Measurements from ENCODE around the genes MRGPRX4, HPS5, LDHC and PTPN5.

GRCh38 chr11:17921680-17922377 is 91.0 kb downstream of the SERGEF start:
- PRO-cap: no peak

DNA sequence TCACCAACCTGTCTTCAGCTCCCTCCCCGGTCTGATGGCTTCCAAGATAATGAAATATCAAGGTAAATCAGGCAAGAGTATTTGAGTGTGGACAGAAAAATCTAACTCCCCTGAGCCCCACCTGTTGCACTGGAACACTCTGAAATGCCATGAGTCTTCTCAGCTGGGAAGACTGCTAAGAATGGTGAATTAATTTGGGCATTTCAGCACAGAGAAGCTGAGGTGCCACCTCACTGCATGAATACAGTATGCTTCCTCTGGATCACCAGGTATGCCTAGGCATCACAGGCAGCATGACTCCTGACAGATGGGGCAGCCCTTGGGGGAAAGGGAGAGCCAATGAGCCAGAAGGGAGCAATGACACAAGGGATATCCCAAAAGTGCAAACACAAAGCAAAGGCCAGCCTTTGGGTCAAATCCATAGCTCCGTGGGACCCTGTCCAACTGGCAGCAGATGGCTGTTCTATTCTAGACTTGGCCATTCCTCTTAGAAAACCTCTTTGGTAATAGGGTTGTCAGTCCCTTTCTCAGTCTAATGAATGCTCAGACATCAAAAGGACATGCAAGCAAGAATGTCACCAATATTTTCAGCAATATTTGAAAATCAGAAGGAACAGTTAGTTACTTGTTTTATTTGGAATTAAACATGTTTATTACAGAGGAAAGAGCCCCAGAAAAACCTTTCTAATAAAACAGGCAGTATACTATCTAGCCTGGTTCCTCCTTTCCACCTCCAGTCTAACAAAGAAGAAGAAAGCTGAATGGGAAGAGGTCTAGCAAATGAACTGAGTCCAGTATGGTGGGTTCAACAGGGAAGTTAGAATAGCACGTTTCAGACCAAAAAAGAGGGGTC is 73.3 kb downstream of the SERGEF start:
- PRO-cap: no peak

- PRO-cap: no peak
These were observed at the start of gene MRGPRX4 for GRCh38 chr11:18172472-18172992. Gene MRGPRX4, plus strand, starts transcription at chr11:18172837.

DNA sequence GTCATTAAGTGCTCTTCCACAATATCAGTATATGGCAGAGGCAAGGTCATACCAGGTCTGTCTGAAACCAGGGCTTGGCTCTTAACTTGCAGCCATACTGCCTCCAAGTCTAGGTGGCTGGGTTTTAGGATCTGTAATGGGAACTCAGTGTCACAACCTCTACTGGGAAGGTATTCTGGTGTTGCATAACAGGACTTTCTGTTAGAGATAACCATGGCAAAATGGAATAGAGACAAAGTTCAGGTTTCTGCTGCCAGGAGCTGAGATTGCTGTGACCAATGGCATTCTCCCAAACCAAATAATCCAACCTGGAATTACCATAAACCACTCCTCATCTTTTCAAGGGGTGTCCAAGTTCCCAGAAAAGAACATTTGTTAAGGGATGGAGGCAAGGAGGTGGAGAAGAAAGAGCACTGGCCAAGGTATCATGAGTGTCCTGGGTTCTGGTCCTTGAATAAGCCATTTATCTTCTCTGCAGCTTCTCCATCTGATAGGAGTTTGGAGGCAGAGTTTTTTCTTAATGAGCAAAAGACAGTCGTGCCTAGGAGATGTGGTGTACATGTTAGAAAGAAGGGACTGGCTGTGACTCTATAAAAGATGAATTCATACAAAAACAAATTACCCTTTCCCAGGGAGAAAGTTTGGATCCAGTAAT is 6.7 kb upstream of the SAA1 start:
- PRO-cap: no peak

- PRO-cap: no peak
These were observed 657 bp downstream of the HPS5 start for GRCh38 chr11:18321341-18321625.

GRCh38 chr11:18321897-18322654 is at the start of gene HPS5:
Gene HPS5, minus strand, starts transcription at chr11:18322140.
- PRO-cap: bidirectional peak, plus-strand start at chr11:18322276, minus-strand start at chr11:18322140; bidirectional peak, plus-strand start at chr11:18322604, minus-strand start at chr11:18322488

DNA sequence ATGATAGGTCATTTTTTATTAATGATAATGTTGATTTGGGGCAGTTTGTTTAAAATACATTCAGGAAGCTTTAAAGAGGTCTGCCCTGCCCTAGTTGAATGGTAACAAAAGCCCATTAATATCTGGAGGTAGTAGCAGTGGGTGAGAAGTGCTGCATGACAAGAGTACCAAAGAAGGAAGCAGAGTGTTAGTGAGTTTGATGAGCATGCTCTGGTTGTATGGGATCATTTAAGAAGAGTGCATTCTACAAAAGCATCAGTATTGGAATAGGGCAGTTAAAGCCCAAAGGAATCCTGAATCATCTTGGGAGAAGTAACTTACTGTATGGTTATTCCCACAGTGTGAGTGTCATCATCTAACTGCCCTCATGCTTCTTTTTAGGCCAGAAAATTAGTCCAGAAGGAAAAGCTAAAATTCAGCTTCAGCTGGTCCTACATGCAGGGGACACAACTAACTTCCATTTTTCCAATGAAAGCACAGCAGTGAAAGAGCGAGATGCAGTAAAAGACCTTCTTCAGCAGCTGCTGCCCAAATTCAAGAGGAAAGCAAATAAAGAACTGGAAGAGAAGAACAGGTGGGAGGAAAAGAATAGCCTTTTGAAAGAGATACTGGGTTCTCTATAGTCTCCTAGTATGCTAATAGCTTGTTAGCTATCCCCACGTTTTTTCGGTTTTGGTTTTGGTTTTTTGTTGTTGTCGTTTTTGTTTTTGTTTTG is 13.2 kb downstream of the GTF2H1 start:
- PRO-cap: no peak

DNA sequence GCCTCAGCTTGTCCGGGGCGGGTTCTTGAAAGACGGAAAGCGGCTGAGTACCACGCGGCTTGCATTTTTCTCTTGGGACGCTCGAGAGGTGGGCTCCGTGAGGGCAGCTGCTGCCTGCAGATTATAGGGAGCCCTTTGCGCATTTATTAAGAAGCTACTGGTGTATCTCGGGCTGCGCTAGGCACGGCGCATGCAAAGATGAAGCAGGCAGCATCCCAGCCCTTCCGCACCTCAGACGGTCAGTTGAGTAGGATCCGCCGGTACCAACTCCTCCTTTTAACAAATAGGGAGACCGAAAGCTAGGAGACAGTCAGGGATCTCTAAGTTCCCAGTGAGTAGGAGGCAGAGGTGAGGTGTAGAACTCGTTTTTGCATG is 660 bp downstream of the LDHA start:
- PRO-cap: no peak

DNA sequence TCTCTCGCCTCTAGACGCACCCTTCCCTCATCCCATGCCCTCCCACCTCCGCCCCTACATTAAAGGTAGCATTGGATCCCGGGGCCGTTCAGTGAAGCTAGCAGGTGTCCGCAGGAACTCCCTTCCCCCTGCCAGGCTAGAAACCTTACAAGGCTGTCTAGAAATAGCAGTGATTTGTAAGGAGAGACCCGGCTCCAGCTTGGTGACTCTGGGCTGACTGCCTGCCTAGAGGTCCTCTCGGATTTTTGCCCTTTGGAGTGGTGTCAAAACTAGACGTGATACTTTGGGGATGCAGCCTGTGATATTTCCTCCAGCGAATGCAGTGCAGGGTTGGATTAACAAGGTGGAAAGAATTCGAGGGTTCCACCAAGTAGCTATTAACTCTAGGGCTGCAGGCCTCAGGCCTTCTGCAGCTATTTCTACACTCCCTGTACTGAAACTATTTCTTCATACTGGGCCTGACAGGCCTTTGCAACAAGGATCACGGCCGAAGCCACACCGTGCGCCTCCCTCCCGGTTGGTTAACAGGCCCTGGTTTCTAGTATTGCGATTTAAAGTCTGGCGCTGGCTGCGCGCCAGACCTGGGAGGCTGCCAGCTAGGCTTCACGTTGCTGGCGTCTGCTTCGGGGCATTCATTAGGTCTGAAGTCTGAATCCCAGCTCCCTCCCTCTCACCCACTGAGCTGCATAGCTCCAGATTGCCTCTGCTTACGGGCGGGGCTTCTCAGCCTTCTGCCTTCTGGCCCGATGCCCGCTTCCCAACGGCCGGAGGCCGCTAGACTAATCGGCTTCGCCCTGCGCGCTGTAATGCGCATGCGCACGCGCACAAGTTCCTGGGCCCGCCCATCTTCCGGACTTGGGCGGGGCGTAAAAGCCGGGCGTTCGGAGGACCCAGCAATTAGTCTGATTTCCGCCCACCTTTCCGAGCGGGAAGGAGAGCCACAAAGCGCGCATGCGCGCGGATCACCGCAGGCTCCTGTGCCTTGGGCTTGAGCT is 1.3 kb downstream of the LDHA start:
- PRO-cap: bidirectional peak, plus-strand start at position 903 of the sequence, minus-strand start at position 781 of the sequence

DNA sequence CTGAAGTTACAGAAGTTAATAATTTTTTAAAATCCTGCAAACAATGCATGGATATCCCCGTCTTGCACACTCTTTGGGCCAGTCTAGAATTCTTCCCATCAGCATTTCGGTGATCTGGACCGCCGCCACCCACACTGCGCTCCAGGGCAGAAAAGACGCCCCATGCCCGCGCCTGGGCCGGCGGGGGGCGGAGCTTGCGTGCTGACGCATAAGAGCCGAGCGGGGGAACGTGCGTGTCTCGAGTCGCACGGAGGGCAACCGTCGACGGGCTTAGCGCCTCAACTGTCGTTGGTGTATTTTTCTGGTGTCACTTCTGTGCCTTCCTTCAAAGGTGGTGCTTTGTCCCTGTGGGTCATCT is at the start of gene LDHC:
Gene LDHC, plus strand, starts transcription at position 241 of the 358 bp plus-strand sequence.
- PRO-cap: bidirectional peak, plus-strand start at position 209 of the sequence, minus-strand start at position 135 of the sequence; unidirectional peak, plus-strand start at position 209 of the sequence

GRCh38 chr11:18654726-18655049 is 20.5 kb upstream of the SPTY2D1 start:
- PRO-cap: no peak

GRCh38 chr11:18721057-18721422 is 4.9 kb downstream of the IGSF22 start:
- PRO-cap: bidirectional peak, plus-strand start at chr11:18721378, minus-strand start at chr11:18721165

- PRO-cap: bidirectional peak, plus-strand start at chr11:18791914, minus-strand start at chr11:18791775
These were observed at the start of gene PTPN5 for GRCh38 chr11:18791145-18792341. Gene PTPN5, minus strand, starts transcription at chr11:18791798.

- PRO-cap: no peak
These were observed 17.1 kb upstream of the CSRP3 start for GRCh38 chr11:19218714-19219392.

DNA sequence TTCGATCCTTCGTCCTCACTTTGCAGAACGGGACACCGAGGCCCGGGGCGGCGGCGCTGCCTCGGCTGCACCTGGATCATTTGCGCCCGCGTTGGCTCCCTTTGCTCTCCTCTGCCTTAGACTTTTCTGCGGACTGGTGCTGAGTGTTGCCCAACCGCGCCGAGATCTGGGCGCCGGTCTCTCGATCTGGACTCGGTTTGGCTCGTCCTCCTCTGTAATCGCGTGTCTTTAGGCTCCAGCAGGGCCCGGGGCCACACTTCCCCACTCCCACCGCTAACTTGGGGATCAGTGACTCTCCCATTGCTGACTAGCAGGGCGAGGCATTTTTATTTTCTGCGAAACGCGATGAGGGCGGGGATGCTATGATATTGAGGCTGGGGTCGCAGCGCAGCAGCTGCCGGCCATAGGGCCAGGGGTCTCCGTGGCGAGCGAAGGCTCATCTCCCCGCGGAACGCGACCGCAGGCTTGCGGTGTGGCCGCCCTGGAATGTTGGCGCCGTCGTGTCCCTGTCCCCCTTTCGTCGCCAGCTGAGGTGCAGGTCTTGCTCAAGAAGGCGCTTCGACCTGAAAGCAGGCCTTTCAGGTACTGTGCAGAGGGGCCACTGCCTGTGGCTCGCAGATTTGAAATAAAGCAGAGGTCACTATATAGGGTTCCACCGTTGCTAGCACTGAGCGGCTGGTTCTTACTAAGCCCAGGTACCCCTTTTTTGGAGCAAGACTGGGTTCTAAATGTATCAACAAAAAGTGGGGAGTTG is 1.8 kb upstream of the E2F8 start:
- PRO-cap: no peak

DNA sequence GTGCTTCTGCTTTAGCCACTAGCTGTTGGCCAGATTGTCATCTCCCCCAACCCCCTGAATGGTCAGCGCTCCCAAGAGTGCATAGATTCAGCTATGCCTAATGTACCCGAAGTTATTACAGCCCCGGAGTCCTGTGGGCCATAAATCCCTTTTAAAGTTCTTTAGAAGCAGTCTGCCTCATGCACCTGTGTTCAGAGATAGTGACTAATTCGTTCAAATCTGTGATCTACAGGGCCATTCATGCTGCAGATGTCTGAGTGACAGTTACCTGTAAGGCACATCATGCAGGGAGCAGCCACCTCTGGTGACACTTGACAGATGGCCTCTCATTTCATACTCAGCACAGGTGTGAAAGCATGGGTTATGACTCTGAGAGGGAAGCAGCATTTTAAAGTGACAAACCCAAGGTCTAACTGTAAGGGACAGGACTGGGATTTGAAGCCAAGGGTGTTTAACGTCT is 2.4 kb upstream of the E2F8 start:
- PRO-cap: no peak

GRCh38 chr11:19428886-19429643 is 188.3 kb upstream of the E2F8 start:
- PRO-cap: no peak

GRCh38 chr11:19455792-19456144 is 215.0 kb upstream of the E2F8 start:
- PRO-cap: no peak

DNA sequence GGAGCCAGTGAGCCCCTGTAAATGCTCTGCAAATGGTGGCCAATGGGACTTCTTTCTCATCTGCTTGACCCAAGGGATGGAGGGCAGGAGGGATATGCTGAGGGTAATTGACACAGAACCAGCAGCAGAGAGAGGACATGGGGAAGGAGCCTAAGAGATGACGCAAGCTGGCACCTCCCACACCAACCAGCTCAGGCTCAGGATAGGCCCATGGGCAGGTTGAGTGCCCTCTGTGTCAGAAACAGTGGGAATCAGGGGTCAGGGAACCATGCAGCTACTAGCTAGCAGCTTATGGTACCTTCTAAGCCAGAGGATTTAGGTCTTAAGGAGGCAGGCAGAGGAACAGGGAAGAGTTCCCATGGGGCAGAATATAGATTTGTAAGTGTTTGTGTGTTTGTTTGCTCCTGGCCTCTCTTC is 40.1 kb upstream of the NAV2 start:
- PRO-cap: no peak

DNA sequence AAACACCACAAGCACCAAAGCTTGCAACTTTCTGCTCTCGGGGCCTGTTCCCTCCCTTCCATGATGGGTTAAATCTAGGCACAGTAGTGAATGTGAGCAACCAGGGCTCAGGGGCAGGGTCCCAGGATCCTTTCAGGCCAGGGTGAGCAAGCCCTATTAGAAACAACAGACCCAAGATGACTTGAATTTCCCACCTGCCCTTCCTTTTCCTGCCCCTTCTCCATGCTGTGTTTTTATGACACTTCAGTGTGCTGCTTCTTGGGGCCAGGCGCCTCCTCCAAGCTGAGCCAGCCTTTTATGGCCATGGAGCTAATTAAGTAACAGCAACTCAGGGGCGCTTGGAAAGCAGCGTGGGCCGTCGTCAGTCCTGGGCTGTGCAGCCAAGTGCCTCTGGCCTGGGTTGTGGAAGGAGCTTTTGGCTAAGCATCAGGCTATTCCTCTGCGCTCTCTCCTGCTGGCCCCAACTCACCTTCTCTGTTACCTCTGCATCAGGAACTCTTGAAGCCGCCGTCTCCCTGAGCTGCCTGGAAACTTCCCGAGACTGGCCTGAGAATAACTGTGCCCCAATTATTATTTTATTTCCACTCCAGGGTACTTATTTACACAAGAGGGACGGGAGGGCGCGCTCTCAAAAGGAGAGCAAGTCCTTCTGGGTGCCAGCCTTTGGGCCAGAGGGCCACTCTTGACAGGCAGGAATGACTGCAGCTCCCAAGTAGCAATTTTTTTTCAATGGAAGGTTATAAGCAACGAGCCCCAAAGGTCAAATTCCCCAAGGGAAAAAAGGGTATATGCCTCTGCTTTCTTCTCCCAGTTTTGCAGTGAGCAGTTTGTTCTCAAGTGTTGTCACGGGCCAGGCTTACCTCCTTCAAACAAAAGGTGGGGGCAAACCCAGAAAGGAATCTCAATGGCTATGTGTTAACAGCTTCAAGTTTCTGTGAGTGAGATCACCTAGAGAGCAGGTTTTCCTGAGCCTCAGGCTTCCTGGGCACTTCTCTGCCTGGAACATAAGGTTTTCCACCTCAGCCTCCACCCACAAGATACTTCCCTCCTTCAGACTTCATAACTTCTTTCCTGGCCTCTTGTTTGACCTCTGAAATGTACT is 38.6 kb upstream of the NAV2 start:
- PRO-cap: bidirectional peak, plus-strand start at position 383 of the sequence, minus-strand start at position 224 of the sequence; unidirectional peak, minus-strand start at position 476 of the sequence; unidirectional peak, minus-strand start at position 543 of the sequence; unidirectional peak, minus-strand start at position 815 of the sequence

Data from sciatic nerve (tissue), 1 donor.